Occipital lobe (tissue), 2 donors: ENCODE results near the genes CERKL, PPP1R1C and FSIP2.

GRCh38 chr2:180222629-180222967, 215.5 kb upstream of the CWC22 start:
- RAMPAGE, long total RNA, result no peak

DNA sequence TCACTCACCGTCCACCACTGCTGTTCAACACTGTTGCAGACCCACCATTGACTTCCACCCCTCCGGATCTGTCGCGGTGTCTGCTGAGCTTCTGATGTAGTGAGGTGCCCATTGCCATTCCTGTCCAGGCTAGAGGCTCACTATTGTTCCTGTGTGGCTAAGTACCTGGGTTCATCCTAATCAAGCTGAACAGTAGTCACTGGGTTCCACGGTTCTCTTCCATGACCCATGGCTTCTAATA, 231.7 kb upstream of the CWC22 start:
- RAMPAGE, long total RNA, result no peak

DNA sequence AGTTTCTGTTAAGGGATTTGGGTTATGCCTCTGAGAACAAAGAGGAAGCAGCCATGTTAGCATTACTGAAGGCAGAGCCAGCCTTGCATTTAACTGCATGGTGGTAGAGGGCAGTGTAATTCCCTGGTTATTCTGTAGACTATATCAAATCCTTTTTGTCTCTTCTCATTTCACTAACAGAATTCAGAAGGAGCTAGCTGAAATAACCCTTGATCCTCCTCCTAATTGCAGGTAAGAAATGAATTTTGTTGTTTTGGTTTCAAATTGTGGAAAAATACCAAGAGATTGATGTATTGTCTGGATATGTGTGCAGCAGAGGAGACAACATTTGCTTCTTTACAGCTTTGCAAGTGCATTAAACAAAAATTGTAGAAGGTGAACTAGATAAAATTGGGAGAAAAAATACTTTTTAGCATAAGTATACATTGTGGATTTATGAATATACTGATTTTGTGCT, 3.5 kb downstream of the UBE2E3 start:
- RAMPAGE, long total RNA, result no peak

GRCh38 chr2:181034016-181034431, 53.6 kb downstream of the UBE2E3 start:
- RAMPAGE, long total RNA, result no peak

DNA sequence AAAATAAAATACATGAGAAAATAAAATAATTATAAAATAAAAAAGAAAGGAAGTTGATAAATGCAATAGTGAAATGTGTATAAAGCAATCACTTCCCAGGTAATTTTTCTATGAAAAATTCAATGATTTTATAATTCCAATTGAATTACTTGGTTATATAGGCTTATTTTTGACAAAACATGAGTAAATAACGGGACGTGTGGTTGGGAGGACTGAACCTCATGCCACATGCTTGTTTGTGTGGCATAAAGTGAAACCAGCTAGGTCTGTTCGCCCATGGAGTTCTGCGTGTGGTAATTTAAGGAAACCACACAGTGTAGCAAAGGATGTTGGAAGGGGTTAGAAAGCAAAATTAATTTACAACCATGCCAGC, 156.7 kb upstream of the ITGA4 start:
- RAMPAGE, long total RNA, result no peak

DNA sequence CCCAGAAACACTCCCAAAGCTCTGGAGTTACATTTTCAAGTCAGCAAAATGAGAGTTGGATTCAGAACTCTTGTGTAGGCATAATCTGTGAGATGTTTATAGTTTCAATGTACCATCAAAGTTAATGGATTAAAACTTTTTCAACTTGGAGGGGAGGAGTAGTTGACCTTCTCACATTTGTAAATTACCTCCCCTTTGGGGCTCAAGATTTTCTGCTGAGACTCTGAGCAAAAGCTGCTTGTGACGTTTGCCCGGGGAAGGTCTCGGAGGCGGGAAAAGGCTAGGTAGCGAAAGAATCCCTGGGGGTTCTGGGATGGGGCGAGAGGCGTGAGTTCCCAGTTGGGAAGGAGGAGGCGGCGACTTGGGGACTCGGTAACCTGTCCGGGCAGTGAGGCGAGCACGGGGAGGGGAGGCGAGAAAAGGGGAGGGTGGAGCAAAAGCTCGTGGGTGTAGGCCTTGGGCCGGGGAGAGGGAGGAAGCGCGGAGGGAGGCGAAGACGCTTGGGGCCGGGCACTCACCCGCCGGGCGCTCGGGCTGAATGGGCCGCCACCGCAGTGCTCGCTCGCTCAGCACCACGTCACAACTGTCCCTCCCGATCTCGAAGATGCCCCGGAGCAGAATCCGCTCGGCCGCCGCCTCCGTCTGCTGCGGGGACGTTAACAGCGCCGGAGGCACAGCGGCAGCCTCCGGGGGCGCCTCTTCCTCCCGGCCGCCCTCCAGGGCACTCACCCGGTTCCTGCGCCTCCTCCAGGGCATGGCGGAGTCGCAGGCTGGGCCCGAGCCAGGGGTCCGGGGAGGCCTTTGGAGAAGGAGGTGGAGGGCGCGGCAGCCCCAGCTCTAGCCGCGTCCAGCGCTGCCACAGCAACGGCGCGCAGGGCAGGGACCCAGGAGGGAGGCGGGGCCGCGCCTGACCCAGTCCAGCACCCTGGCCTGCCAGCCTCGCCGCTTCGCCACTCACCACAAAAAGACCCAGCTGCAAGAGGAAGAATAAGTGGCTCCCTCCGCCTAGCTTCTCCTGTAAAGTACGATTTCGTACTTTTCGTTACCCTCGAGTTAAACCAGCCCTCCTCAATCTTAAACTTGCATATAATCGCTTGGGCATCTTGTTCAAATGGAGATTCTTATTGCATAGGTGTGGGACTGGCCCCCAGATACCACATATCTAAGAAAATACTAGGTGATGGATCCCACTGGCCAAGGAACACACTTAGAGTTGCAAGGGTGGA, at the start of gene CERKL:
TSS of gene CERKL (minus strand) at position 855 of the 1,226 bp plus-strand sequence.
- RAMPAGE, long total RNA, result no peak

GRCh38 chr2:181876403-181877221, 14.9 kb upstream of the ITPRID2 start:
- RAMPAGE, long total RNA, result no peak

- RAMPAGE, long total RNA, result no peak
Observed at GRCh38 chr2:181901582-181902854, 10.5 kb downstream of the ITPRID2 start.

- RAMPAGE, long total RNA, result start-site peak on the plus strand at chr2:181985868-181985957, 12 and 27 reads in 2 replicates
Observed at GRCh38 chr2:181985460-181986288, at the start of gene PPP1R1C. Gene PPP1R1C (plus strand): TSS chr2:181985853.

DNA sequence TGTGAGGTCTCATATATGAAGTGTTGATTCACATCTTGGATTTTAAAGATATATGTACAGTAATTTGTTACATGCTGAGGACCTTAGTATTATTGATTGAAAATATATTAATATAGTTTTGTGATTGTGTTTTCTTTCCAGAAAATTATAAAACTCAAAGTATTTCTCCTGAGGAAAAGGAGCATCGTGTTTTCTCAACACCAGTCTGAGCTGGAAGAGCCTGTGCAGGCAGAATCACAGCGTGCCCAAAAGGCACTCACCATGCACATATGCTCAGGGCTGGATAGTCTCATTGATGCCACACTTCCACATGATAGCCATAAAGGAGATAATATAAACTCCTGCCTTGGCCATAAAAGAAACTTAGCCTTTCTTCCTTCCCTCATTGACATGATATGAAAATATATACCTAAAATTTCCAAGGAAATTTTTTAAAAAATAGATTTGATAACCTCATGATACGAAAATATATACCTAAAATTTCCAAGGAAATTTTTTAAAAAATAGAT, 4.0 kb downstream of the PDE1A start:
- RAMPAGE, long total RNA, result no peak

DNA sequence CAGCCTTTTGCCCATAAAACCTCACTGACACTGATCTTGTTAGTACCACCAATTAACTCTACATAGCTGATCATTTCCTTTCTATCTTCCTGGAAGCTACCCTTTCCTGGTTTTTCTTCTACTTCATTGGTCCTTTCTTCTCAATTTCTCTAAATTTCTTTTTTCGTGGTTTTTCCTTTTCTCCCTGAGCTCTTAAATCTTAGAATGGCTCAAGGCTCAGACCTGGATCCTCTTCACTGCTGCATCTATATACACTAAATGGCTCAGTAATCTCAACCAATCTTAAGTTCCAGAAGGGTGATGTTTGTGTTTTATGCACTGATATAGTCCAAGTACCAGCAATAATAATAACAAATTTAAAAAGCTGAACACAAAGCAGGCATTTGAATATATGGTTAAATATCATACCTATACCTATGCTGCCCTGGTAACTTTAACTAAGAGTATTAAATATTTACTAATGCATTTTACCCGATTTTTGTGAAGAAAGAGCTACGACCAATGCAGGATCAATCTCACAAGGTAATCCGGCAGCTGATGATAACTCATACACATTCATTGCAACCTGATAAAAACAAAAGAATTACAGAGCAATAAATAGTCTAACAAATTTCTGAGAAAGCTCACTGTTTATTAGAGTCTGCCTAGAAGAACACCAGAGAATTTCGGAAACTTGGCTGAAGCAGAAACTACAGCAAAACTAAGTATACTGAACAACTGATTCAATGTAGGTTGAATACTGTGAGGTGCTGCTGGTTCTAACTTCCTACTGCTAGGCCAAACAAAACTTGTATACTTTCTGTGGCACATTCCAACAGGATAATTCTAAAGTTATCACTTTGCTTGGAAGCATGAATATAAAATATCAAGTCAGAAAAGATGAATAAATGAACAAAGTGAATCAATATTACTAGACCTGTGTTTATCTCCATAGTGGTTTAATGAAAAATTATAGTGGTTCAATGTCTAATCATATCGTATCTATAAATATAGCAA, 64.1 kb upstream of the FRZB start:
- RAMPAGE, long total RNA, result no peak

DNA sequence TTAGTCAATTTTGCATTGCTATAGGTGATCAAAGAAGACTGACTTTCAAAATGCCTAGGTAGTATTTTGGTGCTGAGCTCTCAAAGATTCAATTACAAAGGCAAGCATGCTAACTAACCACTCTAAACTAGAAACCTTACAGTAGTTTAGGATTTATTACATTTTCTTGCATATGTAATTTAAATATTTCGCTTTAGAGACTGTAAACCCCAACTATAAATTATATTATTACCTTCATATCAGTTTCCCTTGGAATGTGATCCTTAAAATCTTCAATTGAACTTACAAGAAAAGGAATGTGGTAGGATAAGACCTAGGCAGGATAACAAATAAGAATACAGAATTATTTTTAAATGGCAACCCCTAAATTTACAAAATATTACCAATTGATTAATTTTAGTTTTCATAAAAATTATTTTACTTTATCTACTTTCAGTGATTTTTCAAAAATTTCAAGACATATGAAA, 68.1 kb upstream of the FRZB start:
- RAMPAGE, long total RNA, result no peak

DNA sequence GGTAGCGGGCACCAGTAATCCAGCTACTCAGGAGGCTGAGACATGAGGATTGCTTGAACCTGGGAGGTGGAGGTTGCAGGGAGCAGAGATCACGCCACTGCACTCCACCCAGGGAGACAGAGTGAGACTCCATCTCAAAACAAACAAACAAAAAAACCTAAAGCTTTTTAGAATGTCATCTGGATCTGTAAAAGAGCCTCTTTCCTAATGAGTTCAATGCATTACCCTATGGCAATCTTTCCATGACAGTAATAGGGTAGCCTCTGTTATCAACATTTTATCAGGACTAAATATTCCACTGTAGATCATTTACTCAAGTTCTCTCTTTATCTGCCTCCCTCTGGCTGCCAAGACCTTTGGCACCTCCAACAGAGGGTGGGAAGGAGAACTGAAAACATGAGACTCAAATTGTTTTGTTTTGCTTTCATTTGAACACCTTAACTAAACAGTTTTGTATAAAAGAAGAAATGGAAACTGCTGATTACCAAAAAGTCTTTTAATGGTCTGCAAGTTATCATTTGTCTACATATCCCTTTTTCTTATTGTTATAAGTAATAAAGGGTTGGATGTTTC, 18.6 kb upstream of the NCKAP1 start:
- RAMPAGE, long total RNA, result no peak

DNA sequence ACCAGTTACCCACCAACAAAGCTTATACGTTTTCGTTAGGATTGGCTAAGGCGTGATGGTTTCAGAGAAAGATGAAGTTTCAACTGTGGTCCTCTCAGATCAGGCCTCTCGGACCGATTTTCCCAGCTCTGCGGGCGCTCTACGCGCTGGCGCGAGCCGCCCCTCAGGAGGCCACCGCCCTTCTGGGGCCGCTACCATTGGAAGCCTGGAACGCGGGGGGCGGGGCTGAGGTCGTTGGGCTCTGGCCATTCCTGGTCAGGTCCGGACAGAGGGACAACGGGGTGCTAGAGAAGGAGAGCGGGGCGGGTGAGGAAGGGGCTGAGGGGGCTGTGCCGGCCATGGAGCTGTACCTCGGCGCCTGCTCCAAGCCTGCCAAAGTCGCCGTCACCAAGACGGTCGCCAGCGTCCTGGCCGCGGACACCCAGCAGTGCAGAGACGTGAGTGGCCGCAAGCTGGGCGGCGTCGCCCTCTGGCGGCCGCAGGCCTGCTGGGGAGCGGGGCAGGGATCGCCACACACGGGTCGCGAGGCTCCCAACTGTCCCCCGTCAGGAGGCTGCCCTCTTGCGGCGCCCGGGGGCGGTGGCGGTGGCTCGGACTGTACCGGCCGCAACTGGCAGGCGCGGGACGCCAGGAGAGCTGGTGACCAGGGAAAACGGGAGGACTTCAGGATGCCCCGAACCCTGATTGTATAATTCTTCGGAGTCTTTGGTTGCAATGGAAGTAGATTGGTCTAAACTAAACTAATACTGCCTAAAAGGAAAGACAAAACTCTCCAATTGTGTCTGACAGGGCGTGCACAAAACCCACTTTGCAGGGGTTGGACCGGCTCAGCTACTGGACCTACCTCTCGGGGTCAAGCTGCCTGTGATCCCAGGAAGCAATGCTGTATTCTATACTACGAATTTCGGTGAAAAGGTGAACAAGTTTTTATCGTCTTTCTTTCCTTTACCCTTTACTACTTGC, at the start of gene FSIP2:
TSS of gene FSIP2 (plus strand) at position 248 of the 963 bp plus-strand sequence.
- RAMPAGE, long total RNA, result no peak

GRCh38 chr2:187504785-187505737, 49.2 kb downstream of the TFPI start:
- RAMPAGE, long total RNA, result no peak

DNA sequence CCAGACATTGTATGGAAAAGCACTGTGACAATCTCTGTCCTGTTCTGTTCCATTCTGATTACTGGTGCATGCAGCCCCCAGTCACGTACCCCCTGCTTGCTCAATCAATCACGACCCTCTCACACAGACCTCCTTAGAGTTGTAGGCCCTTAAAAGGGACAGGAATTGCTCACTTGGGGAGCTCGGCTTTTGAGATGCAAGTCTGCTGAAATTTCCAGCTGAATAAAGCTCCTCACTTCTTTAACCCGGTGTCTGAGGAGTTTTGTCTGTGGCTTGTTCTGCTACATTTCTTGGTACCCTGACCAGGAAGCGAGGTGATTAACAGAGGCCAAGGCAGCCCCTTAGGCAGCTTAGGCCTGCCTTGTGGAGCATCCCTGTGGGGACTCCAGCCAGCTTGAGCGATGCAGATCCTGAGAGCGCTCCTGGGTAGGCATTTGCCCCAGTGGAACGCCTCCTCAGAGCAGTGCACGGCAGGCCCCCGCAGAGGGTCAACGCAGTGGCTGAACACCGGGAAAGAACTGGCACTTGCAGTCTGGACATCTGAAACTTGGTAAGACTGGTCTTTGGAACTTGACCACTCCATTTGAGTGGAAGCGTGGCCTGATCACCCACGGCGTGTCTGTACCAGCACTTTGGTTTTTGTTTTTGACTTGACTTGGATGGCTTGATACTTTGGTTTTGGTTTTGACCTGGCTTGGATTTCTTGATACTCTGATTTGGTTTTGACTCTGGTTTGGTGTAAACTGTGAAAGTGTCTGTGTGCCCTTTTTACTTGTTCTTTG, 43.4 kb downstream of the TFPI start:
- RAMPAGE, long total RNA, result no peak

- RAMPAGE, long total RNA, result no peak
Observed at GRCh38 chr2:187516560-187517489, 37.4 kb downstream of the TFPI start.

GRCh38 chr2:188033754-188034229, 257.9 kb upstream of the GULP1 start:
- RAMPAGE, long total RNA, result no peak

DNA sequence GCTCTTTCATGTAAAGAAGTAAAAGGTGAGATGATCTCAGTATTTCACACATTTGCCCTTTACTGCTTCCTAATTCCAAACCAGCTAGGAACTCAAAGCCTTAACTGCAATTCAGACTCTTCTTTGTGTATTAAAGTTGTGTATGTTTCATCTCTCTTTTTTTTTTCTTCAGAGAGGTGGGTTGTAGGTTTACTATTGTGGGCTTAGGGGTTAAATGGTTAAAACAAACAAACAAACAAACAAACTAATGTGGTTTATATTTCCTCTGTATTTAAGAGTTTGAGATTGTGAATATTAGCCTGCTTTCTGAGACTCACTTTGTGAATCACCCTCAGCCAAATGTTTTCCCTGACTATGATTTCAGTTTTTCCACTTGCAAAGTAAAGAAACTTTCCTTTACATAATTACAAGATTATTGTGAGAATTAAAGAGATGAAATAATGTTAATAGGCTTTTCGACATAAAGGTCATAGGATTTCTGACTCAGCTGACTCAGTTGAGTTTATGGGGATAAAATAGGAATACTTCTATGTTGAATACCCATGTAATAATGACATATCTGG, 2.8 kb downstream of the GULP1 start:
- RAMPAGE, long total RNA, result no peak

- RAMPAGE, long total RNA, result no peak
Observed at GRCh38 chr2:188406191-188406948, 114.7 kb downstream of the GULP1 start.